ENCODE data around the genes ADSL and MCHR1.

GRCh38 chr22:39952296-39952863 is 7.8 kb upstream of the TMA7B start:
- PRO-cap, 3 experiments: no peak in any of the 3 experiments
- RAMPAGE, long total RNA, 4 experiments: no peak in any of the 4 experiments
- RRBS: no CpG with 5 or more reads among the region's 10 CpGs

DNA sequence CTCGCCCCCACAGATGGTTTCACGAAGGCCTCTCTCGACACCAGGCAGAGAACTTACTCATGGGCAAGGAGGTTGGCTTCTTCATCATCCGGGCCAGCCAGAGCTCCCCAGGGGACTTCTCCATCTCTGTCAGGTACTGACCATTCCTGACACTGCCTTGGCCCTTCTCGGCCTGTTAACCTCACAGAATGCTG is 258 bp upstream of the TMA7B start:
- PRO-cap, 3 experiments: no peak in any of the 3 experiments
- RAMPAGE, long total RNA, 4 experiments: no peak in any of the 4 experiments
- RRBS: no CpG with 5 or more reads among the region's 5 CpGs

GRCh38 chr22:39985518-39985991 is 9.2 kb upstream of the FAM83F start:
- PRO-cap, 3 experiments: no peak in any of the 3 experiments
- RAMPAGE, long total RNA, 4 experiments: no peak in any of the 4 experiments
- RRBS: no CpG with 5 or more reads among the region's 5 CpGs

- PRO-cap, 3 experiments: no peak in any of the 3 experiments
- RAMPAGE, long total RNA, 4 experiments: no peak in any of the 4 experiments
- RRBS: no CpG with 5 or more reads among the region's 5 CpGs
Observed at GRCh38 chr22:39991931-39992624, 2.7 kb upstream of the FAM83F start.

GRCh38 chr22:39998354-39998716 is 3.6 kb downstream of the FAM83F start:
- PRO-cap, 3 experiments: no peak in any of the 3 experiments
- RAMPAGE, long total RNA, 4 experiments: no peak in any of the 4 experiments
- RRBS: no CpG with 5 or more reads among the region's 6 CpGs

- PRO-cap, 3 experiments: peak in 2 of 3 experiments; most common plus-strand start chr22:40032097 (in 1); most common minus-strand start chr22:40031916 (in 2)
- RAMPAGE, long total RNA, 4 experiments: no peak in any of the 4 experiments
- RRBS: no CpG with 5 or more reads among the region's 11 CpGs
Observed at GRCh38 chr22:40031629-40032351, 37.0 kb downstream of the FAM83F start.

GRCh38 chr22:40220599-40221275 is 43.0 kb downstream of the TNRC6B start:
- PRO-cap, 3 experiments: no peak in any of the 3 experiments
- RAMPAGE, long total RNA, 4 experiments: no peak in any of the 4 experiments
- RRBS: no CpG with 5 or more reads among the region's 11 CpGs

- PRO-cap, 3 experiments: no peak in any of the 3 experiments
- RAMPAGE, long total RNA, 4 experiments: no peak in any of the 4 experiments
- RRBS: no CpG with 5 or more reads among the region's 4 CpGs
Observed at GRCh38 chr22:40265018-40265841, 81.1 kb upstream of the ADSL start.

DNA sequence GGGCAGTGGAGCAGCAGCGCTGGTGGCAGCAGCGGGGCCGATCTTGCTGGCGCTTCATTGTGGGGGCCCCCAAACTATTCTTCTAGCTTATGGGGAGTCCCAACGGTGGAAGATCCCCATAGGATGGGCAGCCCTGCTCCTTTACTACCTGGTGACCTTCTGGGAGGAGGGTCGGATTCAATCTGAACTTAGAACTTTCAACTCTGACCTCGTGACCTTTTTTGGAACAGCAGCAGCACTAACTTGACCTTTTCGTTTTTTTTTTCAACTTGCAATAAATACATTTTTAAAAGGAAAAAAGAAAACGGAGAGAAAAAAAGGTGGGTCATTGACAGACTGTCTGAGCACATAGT is 23.3 kb upstream of the ADSL start:
- PRO-cap, 3 experiments: no peak in any of the 3 experiments
- RAMPAGE, long total RNA, 4 experiments: no peak in any of the 4 experiments
- RRBS: no CpG with 5 or more reads among the region's 9 CpGs

DNA sequence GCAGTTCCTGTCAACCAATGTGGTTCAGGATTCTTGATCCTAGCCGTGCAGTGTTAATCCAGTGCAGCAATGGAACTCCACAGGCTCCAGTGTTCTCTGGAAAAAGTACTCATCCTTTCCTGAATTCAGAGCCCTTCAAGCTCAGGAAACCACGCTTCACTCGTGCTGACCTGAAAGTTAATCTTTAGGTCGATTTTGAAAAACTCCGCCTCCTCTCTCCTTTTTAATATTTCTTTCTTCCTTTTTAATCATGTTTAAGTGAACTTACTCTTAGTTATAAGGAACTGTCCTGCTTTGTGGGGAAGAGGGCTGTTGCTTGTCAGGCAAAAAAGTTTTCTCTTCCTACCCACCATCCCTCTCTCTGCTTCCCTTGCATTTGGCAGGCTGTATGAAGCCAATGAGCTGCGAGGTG is 14.3 kb upstream of the ADSL start:
- PRO-cap, 3 experiments: no peak in any of the 3 experiments
- RAMPAGE, long total RNA, 4 experiments: no peak in any of the 4 experiments
- RRBS: no CpG with 5 or more reads among the region's 6 CpGs

- PRO-cap, 3 experiments: peak in 3 of 3 experiments; most common plus-strand start chr22:40346529 (in 3); most common minus-strand start chr22:40346436 (in 3)
- RAMPAGE, long total RNA, 4 experiments: start-site peak on the plus strand in 4 of 4 experiments, at chr22:40346513-40346551 at its widest, 92 to 709 reads per replicate; start-site peak on the minus strand in 2 of 4 experiments, at chr22:40346436-40346741 at its widest, 5 to 12 reads per replicate
- RRBS: 2% methylated on average over 9 of the region's 66 CpGs
Observed at GRCh38 chr22:40346145-40347058, at the start of gene ADSL. Gene ADSL (plus strand): TSS chr22:40346500.

DNA sequence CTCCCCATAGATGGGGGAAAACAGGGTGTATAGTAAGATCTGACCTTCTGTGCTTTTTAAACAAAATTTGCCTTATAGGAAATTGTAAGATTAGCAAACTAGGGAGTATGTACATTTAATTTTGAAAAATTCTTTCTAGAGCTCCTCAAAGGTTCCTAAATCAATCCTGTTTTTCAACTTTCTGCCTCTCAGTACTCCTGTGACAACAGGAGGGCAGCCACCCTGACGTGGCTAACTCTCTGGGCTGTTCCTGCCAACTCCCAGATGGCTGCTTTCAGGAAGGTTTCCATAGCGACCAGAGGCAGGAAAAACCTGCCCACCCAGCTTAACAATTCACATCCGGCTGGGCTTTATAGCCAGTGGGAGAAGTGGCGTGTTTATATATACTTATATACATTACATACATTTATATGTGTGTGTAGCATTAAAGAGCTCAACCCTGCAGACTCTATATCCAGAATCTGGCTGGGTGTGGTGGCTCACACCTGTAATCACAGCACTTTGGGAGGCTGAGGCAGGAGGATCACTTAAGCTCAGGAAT is 26.5 kb downstream of the SGSM3 start:
- PRO-cap, 3 experiments: no peak in any of the 3 experiments
- RAMPAGE, long total RNA, 4 experiments: no peak in any of the 4 experiments
- RRBS: no CpG with 5 or more reads among the region's 4 CpGs

- PRO-cap, 3 experiments: peak in 1 of 3 experiments; most common minus-strand start chr22:40492358 (in 1)
- RAMPAGE, long total RNA, 4 experiments: no peak in any of the 4 experiments
- RRBS: no CpG with 5 or more reads among the region's 1 CpG
Observed at GRCh38 chr22:40492184-40492701, 121.8 kb downstream of the SGSM3 start.

DNA sequence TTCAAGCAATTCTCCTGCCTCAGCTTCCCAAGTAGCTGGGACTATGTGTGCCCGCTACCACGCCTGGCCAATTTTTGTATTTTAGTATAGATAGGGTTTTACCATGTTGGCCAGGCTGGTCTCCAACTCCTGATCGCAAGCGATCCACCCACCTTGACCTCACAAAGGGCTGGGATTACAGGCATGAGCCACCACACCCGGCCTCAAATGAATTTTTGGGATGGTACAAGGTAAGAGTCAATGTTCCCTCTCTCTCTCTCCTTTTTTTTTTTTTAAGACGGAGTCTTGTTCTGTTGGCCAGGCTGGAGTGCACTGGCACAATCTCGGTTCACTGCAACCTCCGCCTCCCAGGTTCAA is 114.9 kb downstream of the MRTFA start:
- PRO-cap, 3 experiments: no peak in any of the 3 experiments
- RAMPAGE, long total RNA, 4 experiments: no peak in any of the 4 experiments
- RRBS: no CpG with 5 or more reads among the region's 8 CpGs

DNA sequence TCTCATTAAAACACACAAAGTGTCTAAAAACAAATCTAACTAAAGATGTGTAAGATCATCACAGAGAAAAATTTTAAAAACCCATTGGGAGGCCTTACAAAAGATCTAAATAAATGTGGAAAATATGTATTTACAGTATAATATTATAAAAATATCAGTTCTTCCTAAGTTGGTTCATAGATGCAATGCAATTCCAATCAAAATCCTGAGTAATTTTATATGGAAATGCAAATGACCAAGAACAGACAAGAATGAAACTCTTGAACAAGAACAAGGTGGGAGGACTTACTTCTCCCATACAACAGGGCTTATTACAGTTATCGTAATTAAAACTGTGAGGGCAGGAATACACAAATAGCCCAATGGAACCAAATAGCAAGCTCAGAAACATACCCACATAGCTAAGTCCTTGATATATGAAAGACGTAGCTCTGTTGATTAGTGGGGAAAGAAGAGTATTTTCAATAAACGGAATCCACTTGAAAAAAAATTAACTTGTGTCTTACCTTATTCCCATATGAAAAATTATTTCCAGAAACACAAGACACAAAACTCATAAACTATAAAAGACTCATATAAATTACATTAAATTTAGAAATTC is 92.8 kb downstream of the MRTFA start:
- PRO-cap, 3 experiments: no peak in any of the 3 experiments
- RAMPAGE, long total RNA, 4 experiments: no peak in any of the 4 experiments
- RRBS: no CpG with 5 or more reads among the region's 3 CpGs

DNA sequence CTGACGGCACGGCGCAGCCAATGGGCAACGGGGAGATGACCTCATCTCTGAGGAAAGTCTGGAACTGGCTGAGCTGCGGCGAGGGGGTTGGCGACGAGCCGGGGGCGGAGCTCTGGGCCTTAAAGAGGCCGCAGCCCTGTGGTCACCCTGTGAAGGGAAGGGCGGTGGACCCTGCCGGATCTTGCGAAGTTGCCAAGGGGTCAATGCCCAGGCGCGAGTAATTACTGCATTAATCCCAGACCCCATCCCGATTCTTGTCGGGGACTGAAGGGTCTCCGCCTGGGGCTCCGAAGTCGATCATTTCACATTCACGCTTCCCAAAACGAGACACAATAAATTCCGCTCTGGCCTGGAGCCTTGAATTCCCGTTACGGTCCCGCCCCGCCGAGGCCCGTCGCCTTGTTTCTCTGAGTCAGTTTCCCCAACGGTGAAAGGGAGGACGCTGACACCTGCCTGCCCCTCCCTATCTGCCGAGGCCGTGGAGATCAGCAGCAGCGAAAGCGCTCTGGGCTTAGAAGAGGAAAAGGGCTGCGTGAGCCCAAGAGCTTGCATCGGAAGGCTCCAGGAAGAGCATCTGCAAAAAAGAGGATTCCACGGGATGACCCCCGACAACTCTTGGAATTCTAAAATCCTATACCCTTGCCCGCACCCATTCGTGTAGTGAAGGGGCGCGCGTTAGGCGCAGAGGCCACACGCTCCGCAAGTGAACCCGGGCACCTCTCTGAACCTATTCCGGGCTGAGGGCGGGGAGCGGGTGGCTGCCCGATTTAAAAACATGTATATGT is 555 bp upstream of the MRTFA start:
- PRO-cap, 3 experiments: peak in 3 of 3 experiments; most common plus-strand start position 150 of the sequence (in 3); most common minus-strand start position 409 of the sequence (in 2)
- RAMPAGE, long total RNA, 4 experiments: no peak in any of the 4 experiments
- RRBS: 2% methylated on average over 5 of the region's 54 CpGs

DNA sequence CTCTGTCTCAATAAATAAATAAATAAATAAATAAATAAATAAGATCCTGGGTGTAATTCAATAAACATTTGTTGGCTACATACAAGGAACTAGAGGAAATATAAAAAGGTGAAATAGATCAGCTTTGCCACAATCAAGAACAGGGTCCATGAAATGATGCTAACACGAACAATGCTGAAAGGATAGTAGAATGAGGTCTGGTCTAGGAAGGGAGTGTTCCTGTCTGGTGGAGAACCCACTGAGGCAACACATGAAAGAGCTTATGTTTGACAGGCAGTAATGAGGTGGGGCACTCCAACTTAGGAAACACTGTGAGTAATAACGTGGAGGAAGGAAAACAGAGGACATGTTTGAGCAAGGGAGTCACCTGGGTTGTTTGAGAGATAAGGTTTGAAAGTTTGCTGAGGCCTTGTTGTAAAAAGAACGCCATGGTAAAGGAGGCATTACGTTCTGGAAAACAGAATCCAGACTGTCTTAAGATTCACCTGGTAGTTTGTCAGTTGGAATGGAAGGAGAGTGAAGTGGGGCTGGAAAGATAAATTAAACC is 8.1 kb upstream of the MRTFA start:
- PRO-cap, 3 experiments: no peak in any of the 3 experiments
- RAMPAGE, long total RNA, 4 experiments: no peak in any of the 4 experiments
- RRBS: no CpG with 5 or more reads among the region's 4 CpGs

- PRO-cap, 3 experiments: peak in 1 of 3 experiments; most common plus-strand start chr22:40679644 (in 1)
- RAMPAGE, long total RNA, 4 experiments: no peak in any of the 4 experiments
- RRBS: 12% methylated on average over 6 of the region's 25 CpGs
Observed at GRCh38 chr22:40679110-40679980, at the start of gene MCHR1. Gene MCHR1 (plus strand): TSS chr22:40679484.

GRCh38 chr22:40727026-40727486 is 47.8 kb downstream of the MCHR1 start:
- PRO-cap, 3 experiments: no peak in any of the 3 experiments
- RAMPAGE, long total RNA, 4 experiments: no peak in any of the 4 experiments
- RRBS: no CpG with 5 or more reads among the region's 11 CpGs

- PRO-cap, 3 experiments: no peak in any of the 3 experiments
- RAMPAGE, long total RNA, 4 experiments: no peak in any of the 4 experiments
- RRBS: no CpG with 5 or more reads among the region's 1 CpG
Observed at GRCh38 chr22:40746720-40747195, 67.5 kb downstream of the MCHR1 start.